ENCODE measurements around the gene SPARCL1.

DNA sequence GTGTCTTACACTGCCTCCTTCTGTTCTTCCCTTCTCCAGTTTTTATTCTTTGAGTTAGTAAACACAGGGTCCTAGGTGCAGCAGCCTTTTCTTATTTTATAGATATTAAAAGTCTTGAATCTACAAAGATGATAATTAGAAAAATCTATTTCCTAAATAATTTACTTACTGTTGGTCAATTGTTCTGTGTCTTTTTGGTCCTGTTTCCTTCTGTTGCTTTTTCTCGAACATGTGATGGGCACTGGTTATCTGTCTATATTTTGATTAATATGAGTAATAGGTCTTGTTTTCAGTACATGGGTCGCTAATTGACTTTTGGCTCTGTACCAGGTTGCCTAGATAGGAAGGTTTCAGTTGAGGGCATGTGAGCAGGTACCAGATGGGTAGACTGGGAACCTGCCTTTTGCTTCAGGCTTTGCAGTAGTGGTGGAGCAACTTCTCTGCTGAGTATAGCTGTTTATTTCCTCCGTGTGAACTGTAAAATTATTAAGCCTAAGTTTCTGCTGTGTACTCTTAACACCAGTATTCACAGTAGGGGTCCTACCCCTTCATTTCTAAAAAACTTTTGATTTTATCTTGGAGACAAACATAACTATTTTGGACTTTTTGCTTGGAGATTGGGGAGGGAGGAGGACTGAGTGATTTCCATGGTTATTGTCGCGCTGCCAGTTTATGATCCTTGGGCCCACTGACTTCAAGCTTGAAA, 1.3 kb downstream of the NUDT9 start:
- RRBS = no CpG with 5 or more reads among the region's 5 CpGs

GRCh38 chr4:87500655-87500931, 28.6 kb downstream of the SPARCL1 start:
- RRBS = no CpG with 5 or more reads among the region's 9 CpGs

DNA sequence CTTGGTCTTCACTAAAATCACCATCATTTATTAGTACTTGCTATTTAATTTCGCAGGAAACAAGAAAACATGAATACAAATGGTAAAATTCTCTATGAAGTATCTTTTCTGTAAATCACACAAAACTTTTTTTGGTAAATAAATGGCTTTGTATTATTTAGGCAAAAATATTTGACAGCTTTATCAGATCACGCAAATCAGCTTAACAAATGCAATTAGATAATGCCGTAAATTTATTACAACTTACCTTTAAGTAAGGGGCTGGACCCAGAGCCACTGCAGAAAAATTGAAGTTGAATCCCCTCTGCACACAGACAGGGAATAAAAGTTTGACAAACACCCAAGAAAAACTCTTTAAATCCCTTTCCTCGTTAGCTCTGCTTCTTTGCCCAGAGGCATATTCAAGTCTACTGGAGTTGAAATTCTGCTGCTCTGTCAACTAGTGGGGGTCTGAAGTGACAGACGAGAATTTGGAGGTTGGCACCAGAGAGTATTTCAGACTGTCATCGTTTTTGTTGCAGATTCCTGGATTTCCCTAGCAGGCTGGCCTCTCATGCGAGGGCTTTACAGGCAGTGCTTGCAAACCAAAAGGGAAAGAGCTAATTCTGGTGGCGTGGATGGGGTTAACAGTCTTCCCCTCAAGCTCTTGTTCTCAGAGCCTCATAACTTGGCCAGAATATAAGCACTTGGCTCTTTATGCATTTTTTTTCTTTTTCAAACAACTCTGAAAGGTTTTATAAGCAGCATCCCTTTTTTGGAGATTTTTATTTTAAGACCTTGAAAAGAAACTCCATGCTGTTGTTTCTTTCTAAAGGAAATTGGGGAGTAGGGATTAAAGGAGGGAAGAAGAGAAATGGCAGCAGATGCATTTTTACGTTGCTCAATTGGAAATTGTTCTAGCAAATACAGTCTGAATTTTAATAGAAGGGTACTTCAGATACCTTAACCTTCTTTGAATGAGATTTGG, at the start of gene SPARCL1:
Gene SPARCL1 (minus strand): TSS at position 579 of the 967 bp plus-strand sequence.
- RRBS = no CpG with 5 or more reads among the region's 9 CpGs

GRCh38 chr4:87529799-87530249, 648 bp upstream of the SPARCL1 start:
- RRBS = no CpG with 5 or more reads among the region's 4 CpGs

DNA sequence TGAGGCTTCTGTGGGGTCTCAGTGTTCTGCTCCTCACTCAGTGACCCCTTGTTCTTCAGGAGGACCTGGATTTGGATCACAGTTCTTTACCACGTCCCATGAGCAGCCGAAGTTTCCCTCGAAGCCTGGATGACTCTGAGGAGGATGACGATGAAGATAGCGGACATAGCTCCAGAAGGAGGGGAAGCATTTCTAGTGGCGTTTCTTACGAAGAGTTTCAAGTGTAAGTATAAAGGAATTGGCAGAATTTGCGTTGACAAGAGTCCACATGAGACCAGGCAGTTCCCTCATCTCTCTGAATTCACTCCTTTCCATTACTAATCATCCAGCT, 60.4 kb downstream of the PKD2 start:
- RRBS = no CpG with 5 or more reads among the region's 8 CpGs

DNA sequence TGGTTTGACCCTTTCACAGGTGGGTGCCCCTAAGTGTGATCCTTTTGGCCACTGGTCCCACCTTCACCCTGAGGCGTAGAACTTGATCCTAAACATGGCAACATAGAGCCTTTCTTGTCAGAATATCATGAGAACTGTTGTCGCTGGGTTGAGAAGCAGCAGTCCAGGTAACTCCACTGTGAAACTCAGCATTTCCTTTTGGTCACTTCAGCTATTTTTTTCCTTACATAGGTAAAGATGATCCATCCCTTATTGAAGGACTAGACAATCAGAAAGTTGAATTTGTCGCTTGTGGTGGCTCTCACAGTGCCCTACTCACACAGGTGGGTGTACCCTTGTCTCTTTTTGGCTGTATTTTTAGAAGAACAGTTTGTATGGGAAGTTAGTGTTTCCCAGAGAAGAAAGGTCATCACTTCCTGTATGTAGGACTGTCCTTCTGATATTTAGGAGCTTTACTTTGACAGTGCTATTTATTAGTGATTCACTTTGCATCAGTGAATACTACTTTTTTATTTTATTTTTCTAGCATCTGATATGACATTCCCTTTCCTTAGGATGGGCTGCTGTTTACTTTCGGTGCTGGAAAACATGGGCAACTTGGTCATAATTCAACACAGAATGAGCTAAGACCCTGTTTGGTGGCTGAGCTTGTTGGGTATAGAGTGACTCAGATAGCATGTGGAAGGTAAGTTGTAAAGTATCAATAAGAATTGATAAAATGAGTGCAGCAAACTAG, 6.5 kb downstream of the HERC5 start:
- RRBS = no CpG with 5 or more reads among the region's 4 CpGs

GRCh38 chr4:88574612-88575077, 17.6 kb upstream of the HERC3 start:
- RRBS = no CpG with 5 or more reads among the region's 5 CpGs

GRCh38 chr4:88610631-88611524, 18.6 kb downstream of the HERC3 start:
- RRBS = no CpG with 5 or more reads among the region's 8 CpGs

DNA sequence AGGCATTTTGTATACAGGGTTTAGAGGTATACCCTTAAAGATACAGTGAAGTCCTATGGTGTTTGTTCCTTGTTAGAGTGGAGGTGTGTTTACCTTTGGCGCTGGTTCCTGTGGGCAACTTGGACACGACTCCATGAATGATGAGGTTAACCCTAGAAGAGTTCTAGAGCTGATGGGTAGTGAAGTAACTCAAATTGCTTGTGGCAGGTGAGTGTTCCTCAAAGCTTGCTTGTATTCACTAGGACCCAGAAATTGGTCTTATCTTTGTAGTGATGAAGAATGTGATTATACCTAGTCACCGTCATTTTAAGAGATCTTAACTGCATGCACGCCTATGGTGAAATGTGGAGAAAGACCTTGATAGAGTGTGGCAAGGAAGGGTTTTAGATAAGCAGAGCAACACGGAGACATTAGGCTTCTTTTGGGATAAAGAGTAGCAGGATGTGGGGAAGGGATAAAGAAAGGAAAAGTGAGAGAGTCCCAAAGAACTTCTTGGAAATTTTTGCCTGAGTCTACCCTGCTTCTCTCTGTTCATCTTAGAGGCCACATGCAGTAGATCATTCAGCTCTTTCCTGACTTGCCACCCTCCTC, 42.4 kb downstream of the NAP1L5 start:
- RRBS = no CpG with 5 or more reads among the region's 5 CpGs

- RRBS = no CpG with 5 or more reads among the region's 6 CpGs
These were observed 60.1 kb upstream of the NAP1L5 start for GRCh38 chr4:88757719-88758191.

DNA sequence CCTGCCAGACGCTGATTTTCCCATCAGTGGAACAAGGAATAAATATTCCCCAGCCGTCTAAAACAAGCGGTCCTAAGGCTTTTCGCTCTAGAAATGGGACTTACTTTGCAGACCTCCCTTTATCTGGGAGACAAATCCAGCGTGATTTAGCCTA, 813 bp upstream of the SNCA start:
- RRBS = no CpG with 5 or more reads among the region's 5 CpGs

DNA sequence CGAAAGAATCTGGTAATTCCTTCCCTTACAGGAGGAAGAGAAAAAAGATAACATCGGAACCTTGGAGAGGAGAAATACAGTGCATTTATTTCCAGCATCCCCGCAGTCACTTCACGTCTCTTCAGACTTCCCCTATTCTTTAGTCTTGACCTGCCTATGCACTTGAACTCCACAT, 318 bp upstream of the CCSER1 start:
- RRBS = no CpG with 5 or more reads among the region's 4 CpGs

- RRBS = no CpG with 5 or more reads among the region's 2 CpGs
These were observed 85.6 kb downstream of the CCSER1 start for GRCh38 chr4:90212624-90213352.

GRCh38 chr4:92274514-92275287, 29.1 kb upstream of the GRID2 start:
- RRBS = no CpG with 5 or more reads among the region's 15 CpGs

DNA sequence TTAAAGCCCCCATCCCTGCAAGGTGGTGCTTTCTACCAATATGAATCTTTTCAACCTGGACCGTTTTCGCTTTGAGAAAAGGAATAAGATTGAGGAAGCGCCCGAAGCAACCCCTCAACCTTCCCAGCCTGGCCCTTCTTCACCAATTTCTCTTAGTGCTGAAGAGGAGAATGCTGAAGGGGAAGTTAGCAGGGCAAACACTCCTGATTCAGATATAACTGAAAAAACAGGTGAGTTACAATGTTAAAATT, 615 bp downstream of the SMARCAD1 start:
- RRBS = no CpG with 5 or more reads among the region's 4 CpGs

GRCh38 chr4:94468890-94469744, 17.4 kb downstream of the PDLIM5 start:
- RRBS = no CpG with 5 or more reads among the region's 2 CpGs

DNA sequence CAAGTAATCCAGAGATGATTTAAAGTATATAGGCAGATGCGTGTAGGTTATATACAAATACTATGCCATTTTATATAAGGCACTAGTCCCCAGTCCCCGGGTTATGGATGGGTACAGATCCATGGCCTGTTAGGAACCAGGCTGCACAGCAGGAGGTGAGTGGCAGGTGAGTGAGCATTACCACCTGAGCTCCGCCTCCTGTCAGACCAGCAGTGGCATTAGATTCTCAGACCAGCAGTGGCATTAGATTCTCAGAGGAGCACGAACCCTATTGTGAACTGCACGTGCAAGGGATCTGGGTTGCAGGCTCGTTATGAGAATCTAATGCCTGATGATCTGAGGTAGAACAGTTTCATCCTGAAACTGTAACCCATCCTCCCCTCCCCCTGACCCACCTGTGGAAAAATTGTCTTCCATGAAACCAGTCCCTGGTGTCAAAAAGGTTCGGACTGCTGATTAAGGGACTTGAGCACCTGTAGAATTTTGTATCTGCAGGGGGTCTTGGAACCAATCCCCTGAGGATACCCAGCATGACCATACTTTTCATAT, 47.9 kb downstream of the PDLIM5 start:
- RRBS = no CpG with 5 or more reads among the region's 7 CpGs

GRCh38 chr4:94519855-94520498, 68.2 kb downstream of the PDLIM5 start:
- RRBS = no CpG with 5 or more reads among the region's 3 CpGs

DNA sequence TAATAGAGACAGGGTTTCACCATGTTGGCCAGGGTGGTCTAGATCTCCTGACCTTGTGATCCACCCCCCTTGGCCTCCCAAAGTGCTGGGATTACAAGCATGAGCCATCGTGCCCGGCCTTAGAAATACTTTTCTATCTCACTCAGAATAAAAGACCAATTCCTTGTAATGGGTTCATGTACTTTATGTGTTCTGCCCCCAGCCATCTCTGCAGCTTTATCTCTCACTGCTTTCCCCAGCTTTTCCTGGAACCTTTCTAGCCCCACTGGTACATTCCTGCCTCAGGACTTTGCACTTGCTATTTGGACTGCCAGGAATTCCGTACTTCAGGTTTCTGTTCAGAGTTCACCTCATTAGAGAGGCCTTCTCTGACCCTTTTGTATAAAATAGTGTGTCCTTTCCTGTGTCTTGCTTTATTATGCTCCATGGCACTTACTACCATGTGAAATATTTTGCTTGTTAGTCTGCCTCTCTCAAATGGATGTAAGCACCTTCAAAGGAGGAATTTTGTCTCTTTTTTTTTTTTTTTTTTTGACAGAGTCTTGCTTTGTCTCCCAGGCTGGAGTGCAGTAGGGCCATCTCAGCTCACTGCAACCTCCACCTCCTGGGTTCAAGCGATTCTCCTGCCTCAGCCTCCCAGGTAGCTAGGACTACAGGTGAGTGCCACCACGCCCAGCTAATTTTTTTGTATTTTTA, 112.5 kb downstream of the PDLIM5 start:
- RRBS = no CpG with 5 or more reads among the region's 5 CpGs